ENCODE data around the genes PATJ and PGM1.

DNA sequence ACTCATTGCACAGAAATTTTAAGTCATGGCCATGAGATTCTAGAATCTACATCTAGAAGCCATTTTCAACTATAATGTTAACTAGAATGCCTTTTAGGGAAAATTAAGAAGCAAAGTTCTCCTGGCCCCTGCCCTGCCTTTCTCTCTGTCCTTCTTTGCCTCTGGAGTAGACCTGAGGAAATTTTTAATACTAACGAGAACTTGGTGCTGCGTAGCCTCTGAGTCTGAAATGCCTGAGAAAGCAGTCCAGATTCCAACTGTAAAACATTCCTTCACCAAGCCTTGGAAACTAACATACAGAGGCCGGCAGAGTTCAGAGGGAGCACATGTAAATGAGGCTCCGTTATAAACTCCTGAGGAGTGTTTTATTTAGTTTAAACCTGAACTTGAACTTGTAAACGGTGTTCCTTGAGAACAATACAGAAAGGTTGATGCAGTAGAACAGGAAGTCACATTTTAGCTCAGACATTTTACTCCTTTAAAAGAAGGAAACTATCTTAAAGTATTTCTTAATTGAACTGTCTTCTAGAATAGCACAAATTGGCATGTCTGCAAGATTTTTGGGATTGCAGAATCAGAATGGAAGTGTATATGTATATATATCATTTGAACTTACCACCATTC is 280.7 kb downstream of the TM2D1 start:
- PRO-cap = no peak
- RAMPAGE, long total RNA, 4 experiments = no peak in any of the 4 experiments

DNA sequence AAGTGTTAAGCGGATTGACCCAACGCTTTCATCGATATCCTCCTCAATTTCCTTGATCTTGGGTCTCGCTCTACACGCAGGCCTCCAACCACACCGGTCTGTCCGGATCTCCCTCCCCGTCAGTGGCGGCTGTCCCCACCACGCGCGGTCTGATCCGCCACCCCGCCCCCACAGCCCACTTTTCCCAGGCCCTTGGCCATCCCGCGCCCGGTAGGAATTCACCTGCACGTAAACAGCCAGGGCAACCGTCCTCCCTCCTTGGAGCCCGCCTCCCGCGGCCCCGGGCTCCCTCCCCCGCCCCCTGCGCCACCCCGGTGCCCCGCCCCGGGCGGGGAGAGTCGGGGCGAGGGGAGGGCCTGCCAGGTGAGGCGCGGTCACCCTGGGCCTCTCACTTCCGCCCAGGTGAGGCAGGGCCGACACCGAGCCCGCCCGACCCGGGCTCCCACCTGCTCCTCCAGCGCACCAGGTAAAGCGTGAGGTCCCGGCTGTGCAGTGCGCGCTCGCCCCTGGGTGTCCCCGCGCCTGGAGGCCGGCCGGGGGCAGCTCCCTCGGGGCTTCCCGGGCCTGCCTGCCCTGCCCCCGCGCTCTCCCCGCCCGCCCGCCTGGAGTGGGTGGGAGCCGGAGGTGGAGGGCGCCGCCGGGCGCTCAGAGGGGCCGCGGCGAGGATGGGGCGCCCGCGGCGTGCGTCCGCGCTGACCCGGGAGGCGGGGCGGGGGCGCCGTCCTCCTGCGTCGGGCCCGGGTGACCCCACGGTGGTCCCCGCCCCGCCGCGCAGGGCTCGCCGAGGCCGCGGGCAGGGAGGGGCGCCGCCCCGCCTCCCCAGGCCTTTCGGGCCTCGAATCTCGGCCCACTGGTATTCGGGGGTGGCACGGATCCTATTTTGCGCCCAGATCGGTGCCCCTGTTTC is at the start of gene PATJ:
TSS of gene PATJ (plus strand) at position 391 of the 907 bp plus-strand sequence.
- PRO-cap = bidirectional peak, plus-strand start at position 391 of the sequence, minus-strand start at position 279 of the sequence; bidirectional peak, plus-strand start at position 774 of the sequence, minus-strand start at position 604 of the sequence
- RAMPAGE, long total RNA, 4 experiments = start-site peak on the plus strand in 4 of 4 experiments, centred at positions 393 to 413 of the sequence, 132 to 959 reads per replicate

- PRO-cap = no peak
- RAMPAGE, long total RNA, 4 experiments = no peak in any of the 4 experiments
These were observed 47.2 kb downstream of the KANK4 start for GRCh38 chr1:62271927-62272455.

DNA sequence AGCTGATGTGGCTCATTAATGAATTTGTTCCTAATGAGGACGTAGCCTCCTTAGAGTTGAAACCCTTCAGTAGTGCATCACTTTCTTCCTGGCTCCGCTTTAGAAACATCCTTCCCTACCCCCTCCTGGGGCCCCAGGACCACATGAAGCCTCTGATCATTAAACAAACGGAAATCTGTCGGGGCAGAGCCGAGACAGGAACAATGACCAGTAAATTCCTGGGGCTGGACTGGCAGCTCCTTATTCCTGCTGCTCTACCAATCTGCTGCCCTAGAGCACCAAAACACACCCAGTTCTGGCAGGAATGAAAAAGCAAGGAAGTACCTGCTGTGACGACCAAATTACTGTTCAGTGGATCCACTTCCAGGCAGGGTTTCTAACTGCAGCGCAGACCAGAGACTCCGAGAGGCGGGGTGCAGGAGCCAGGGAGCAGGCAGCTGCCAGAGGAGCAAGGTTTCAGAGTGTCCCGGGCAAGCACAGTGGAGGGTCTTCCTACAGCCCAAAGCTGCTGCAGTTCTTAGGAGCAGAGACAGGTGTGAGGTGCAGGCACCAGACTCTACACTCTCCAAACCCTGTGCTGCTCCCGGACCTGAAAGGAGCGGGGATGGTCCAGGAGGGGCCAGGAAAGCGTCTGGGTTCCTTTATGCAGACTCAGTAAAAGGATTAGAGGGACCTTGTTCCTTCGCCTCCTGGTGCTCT is 32.4 kb downstream of the KANK4 start:
- PRO-cap = no peak
- RAMPAGE, long total RNA, 4 experiments = no peak in any of the 4 experiments

- PRO-cap = no peak
- RAMPAGE, long total RNA, 4 experiments = no peak in any of the 4 experiments
These were observed 18.5 kb upstream of the KANK4 start for GRCh38 chr1:62337613-62338293.

DNA sequence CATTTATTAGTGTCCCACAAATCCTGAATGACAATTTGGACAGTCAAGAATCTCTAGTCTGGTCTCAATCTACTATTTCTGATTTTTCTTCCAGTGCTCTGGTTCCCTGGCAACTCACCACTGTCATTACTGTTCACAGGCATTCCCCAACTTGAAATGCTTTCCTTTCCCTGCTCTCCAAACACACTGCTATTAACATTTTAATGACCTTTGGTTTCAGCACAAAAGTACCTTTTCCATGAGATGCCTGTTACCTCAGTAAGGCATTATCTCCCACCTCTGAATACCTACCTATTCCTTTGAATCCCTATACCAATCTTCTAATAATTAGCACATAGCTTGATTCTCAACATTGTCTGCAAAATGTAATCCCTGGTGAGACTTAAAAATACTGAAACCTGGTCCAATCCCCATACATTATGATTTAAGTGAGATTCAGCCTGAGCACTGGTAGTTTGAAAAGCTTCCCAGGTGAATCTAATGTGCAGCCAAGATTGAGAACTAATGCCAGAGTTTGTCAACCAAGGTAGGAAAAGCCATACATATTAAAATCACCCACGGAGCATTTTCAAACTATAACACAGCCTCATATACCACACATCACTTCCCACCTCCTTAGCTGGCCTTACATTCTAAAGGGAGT is 11.7 kb upstream of the ANGPTL3 start:
- PRO-cap = no peak
- RAMPAGE, long total RNA, 4 experiments = no peak in any of the 4 experiments

GRCh38 chr1:62606610-62607061 is 9.3 kb downstream of the ANGPTL3 start:
- PRO-cap = no peak
- RAMPAGE, long total RNA, 4 experiments = no peak in any of the 4 experiments

- PRO-cap = no peak
- RAMPAGE, long total RNA, 4 experiments = no peak in any of the 4 experiments
These were observed 15.8 kb downstream of the ANGPTL3 start for GRCh38 chr1:62613049-62613607.

DNA sequence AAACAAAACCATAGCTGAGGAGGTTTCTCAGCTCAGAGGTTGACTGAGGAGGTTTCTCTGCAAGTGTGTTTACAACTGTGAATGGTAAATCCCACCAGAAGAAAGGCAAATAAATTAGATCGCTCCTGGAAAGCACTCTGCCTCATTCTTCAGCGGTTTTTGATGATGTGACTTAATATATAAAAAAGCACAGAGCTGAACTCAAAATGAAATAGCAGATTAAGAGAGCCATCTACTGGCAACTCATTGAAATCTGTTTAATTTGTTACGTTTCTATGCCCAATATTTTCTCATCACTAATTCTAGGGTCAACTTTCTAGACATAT is 37.5 kb upstream of the ATG4C start:
- PRO-cap = no peak
- RAMPAGE, long total RNA, 4 experiments = no peak in any of the 4 experiments

DNA sequence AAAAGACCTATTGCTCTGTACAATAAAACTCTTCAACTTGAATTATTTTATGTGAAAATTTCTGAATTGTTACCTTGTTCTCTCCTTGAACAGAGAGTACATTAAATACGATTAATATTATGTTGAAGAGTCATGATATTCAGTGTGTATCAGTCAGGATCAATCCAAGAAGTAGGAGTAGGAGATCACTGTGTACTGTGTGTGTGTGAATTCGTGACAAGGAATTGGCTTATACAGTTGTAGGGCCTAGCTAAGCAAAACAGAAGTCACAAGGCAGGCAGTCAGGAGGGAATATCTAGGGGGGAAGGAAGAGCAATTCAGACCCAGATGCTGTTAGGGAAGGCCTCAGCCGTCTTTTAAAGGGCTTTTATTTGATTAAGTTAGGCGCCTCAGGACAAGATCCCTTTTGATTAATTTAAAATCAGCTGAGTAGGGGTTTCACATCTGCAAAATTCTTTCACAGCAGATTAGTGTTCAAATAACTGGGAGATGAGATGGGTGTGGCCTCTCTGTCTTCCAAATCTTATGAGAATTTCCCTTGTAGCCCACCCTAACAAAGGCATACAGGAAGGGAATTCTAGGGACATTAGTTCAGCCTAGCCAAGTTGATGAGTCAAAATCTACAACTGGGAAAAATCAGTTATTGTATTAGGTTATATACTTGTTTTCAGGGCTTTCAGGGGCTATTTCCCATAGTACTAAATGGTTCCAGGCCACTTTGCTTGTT is 47.3 kb downstream of the ALG6 start:
- PRO-cap = no peak
- RAMPAGE, long total RNA, 4 experiments = no peak in any of the 4 experiments

DNA sequence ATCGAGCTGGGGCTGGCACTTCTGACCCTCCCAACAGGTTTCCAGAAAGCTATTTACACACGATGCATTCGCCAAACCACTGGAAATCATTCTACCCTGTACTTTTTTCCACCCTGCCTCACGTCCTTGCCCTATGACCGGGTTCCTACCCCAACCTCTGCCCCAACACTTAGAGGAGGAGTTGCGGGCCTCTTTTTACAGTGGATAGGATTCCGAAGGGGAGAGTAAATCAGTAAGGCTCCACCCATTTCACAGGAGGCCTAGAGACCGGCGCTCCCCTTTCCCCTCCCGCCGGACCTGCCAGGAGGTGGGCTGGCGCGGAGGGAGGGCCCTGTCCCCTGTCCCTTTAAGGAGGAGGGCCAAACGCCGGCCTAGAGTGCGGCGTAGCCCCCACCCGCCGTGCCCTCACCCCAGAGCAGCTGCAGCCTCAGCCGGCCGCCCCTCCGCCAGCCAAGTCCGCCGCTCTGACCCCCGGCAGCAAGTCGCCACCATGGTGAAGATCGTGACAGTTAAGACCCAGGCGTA is at the start of gene PGM1:
TSS of gene PGM1 (plus strand) at position 413 of the 525 bp plus-strand sequence.
- PRO-cap = no peak
- RAMPAGE, long total RNA, 4 experiments = start-site peak on the plus strand in 4 of 4 experiments, centred at positions 282 to 404 of the sequence, 36 to 390 reads per replicate

GRCh38 chr1:63661925-63662645 is 68.9 kb downstream of the PGM1 start:
- PRO-cap = no peak
- RAMPAGE, long total RNA, 4 experiments = no peak in any of the 4 experiments

DNA sequence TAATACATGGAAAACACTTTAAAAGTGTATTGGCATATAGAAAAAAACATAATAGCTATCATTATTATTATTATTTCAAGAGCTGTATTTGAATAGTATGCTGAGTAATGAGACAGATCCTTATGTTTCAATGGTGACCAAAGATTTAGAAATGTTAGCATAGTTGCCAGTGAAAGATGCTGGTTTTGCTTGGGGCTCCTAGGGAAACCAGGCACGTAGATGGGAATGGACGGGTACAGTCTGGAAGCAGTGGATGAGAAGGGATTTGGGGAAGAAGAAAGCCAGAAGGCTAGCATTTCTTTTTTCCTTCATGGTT is 111.2 kb downstream of the ROR1 start:
- PRO-cap = no peak
- RAMPAGE, long total RNA, 4 experiments = no peak in any of the 4 experiments

- PRO-cap = no peak
- RAMPAGE, long total RNA, 4 experiments = no peak in any of the 4 experiments
These were observed 129.8 kb downstream of the ROR1 start for GRCh38 chr1:63903529-63904168.

- PRO-cap = no peak
- RAMPAGE, long total RNA, 4 experiments = no peak in any of the 4 experiments
These were observed 120.2 kb upstream of the UBE2U start for GRCh38 chr1:64083142-64083679.

DNA sequence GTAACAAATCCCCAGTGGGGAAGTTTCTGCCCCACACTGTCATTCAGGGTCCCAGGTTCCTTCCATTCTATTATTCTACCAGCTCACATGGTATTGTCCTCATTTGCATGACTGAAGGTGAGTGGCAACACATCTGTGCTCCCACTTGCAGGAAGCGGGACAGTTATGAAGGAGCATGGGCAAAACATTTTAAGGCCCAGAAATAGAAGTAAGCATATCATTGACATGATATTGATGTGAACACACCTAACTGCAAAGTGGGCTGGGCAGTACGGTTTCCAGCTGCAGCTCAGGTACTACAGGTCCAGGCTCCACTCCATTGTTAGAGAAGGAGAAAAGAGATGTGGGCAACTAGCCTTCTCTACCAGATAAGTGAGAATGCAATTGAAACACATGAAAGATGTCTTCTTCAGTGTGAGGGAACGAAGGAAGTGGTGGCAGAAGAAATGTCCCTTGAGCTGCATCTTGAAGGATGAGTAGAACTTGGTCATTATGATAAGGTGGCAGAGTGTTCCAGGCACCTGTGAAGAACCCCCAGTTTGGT is 128.8 kb upstream of the CACHD1 start:
- PRO-cap = no peak
- RAMPAGE, long total RNA, 4 experiments = no peak in any of the 4 experiments

- PRO-cap = no peak
- RAMPAGE, long total RNA, 4 experiments = no peak in any of the 4 experiments
These were observed 1.4 kb downstream of the CACHD1 start for GRCh38 chr1:64471026-64472089.

GRCh38 chr1:64837871-64838171 is 92.9 kb downstream of the RAVER2 start:
- PRO-cap = no peak
- RAMPAGE, long total RNA, 4 experiments = no peak in any of the 4 experiments

- PRO-cap = no peak
- RAMPAGE, long total RNA, 4 experiments = no peak in any of the 4 experiments
These were observed 94.7 kb downstream of the RAVER2 start for GRCh38 chr1:64839494-64840054.

DNA sequence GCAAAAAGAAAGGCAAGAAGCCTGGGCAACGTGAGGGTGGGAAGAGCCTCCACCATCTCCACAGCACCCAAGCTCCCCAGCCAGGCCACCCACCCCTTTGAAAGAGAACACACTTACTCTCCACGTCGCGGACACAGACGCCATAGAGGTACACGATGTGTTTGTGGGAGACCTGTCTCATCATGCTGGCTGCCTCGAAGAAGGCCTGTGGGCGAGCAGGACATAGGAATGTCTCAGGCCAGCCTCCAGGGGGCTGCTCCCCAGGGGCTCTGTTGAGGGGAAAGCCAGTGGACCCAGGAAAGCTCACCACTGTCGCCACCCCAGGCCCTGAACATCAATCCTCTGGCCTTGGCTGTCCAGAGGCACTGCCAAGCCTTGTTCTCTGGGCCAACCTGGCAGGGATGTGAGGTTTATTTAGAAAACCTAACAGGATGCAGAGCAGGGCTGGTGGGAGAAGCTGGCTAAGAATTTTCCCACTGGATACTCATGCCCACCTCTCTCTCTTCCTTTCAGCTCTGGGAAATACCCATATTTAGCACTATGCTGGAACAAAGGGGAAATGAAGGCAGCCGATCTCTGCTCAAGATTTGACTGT is 101.8 kb downstream of the RAVER2 start:
- PRO-cap = no peak
- RAMPAGE, long total RNA, 4 experiments = no peak in any of the 4 experiments

Data from suprapubic skin (tissue), 4 donors.